Daoy (cell line): ENCODE measurements around a stretch of chr7.

DNA sequence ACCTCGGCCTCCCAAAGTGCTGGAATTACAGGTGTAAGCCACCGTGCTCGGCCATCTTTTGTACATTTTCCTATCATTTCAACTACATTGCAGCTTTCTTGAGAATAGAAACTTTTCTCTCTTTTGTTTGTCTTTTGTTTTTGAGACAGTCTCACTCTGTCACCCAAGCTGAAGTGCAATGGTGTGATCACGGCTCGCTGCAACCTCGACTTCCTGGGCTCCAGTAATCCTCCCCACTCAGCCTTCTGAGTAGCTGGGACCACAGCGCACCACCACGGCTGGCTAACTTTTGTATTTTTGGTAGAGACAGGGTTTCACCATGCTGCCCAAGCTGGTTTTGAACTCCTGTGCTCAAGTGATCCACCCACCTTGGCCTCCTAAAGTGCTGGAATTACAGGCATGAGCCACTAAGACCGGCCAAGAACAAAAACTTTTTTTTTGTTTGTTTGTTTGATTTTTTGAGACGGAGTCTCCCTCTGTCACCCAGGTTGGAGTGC, 4.9 kb downstream of the KDELR2 start:
- RAMPAGE, long total RNA: no peak

GRCh38 chr7:6641813-6642121, 4.6 kb downstream of the ZNF316 start:
- RAMPAGE, long total RNA: no peak

- RAMPAGE, long total RNA: no peak
These were observed 14.6 kb downstream of the ZNF12 start for GRCh38 chr7:6691697-6692920.

- RAMPAGE, long total RNA: no peak
These were observed 3.8 kb downstream of the ZNF12 start for GRCh38 chr7:6702802-6703502.

DNA sequence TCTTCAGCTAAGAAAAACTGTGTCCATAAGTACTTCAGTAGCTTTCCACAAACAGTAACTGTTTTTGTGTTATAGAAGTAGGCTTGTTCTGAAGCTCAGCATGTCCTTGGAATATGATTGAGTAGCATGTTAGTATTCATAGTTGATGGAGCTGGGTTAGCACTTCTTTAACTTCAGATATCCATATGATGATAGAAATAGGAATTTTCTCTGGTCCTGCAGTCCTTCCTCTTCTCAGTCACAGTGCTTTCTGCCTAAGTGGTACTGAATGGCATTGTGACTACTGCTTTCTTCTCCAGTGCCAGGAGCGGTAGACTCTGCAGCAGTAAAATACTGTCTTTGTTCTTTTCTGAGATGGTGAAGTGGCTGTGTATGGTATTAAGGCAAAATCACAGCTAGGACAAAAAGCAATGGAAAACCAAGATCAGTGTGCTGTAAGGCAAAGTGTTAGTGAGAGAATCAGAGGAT, 46.6 kb downstream of the C1GALT1 start:
- RAMPAGE, long total RNA: no peak

DNA sequence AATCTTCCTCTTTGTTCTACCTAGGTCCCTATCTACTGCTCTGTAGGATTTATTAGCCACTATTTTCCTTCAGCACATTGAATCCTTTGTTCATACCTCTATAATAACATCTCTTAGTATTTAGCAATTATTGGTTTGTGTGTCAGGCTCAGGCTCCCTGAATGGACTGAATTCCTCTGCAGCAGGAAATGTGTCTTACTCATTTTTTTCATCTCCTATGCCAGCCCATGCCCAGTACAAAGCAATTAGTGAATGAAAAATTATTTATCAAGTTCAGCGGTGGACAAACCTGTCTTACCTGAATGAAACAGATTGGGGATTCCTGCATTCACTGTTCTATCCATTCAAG, 53.7 kb downstream of the C1GALT1 start:
- RAMPAGE, long total RNA: no peak

DNA sequence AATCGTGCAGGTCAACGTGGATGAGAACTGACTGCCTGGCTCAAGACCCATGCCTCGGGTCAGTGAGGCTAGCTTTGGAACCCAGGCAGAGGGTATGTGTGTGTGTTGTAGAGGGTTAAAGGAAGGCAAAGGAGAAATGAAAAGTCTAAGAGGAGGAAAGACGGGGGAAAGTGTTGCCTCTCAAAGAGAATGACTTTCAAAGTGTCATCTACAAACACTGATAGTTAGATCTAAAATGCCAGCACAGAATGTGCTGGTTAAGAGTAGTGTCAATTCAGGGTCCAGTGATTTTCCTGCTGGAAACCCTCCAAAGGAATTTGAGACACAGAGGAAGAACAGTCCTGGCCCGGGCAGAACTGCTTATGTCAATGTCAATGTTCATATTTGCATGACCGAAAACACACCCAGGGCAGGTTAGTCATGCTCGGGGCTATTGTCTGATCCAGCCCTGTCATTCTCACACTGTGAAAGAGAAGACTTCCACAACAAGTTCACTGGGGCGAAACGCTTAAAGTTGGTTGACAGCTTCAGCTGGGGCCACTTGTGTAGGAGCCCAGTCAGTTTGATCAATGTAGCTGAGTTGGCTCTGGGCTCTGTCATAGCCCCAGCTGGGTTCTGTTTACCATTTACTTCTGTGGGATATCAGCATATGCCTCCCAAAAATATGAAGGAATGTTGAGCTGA, 139.3 kb downstream of the C1GALT1 start:
- RAMPAGE, long total RNA: no peak

DNA sequence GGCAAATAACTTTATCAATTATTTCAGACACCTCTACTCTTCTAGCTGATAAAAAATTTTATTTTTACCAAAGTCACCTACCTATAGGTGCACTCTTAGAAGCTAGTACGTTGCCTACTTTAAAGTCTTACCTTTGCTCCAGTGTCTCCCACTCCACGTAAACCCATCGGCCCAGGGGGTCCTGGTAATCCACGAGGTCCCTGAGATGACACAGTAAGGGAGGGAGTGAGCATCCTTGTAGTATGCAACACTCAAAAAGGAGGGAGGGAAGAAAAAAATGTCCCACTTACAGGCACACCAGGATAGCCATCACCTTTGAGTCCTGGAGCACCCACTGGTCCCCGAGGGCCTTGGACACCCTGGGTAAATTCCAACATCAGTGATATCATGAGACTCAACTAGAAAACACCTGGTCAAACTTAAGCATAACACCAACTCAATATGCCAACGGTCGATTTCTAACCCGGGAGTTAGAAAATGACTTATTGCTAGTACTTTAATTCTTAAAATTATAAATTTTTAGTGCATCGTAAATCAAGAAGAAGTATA, 103.3 kb downstream of the COL28A1 start:
- RAMPAGE, long total RNA: no peak

- RAMPAGE, long total RNA: no peak
These were observed 2.9 kb upstream of the MIOS start for GRCh38 chr7:7563827-7564109.

GRCh38 chr7:7699269-7699766, 19.1 kb downstream of the RPA3 start:
- RAMPAGE, long total RNA: no peak

DNA sequence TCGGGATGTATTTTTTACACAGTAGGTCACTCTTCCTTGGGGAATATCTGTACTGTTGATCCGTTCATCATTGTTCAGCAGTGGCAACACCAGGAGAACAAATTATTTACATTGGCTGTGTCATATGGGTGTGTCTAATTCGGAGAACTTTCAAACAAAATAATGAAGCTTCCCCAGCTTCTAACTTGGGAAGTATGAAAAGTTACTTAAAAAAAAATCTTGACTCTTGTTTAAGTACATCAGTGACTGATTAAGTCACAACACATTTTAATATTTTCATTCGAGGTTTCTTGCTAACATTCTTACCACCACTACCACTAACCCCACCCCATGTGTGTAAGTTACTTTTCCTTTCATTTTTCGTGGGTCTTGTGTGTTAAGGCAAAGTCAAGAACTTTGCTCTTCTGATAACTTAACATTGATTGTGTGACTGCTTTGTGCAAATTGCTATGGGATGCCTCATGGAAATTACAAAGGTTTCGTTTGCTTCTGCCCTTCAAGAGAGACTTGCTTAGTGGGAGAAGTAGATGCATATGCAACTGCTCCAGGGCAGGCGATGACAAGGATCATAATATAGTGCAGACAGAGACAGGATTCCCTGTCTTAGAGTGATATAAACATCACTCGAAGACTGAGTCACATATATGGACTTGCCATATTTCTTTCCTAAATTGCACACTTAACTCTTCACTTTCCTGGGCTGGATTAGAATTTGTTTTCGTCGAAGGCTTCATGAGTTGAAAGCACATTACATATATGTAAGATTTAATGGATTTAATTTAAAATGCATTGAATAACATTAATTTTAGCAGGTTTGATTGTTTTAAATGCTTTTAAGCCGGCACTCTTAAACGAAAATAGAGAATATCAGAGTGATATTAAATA, 43.9 kb upstream of the RPA3 start:
- RAMPAGE, long total RNA: no peak

- RAMPAGE, long total RNA: no peak
These were observed 121.4 kb upstream of the RPA3 start for GRCh38 chr7:7839707-7840274.

- RAMPAGE, long total RNA: no peak
These were observed 43.6 kb upstream of the NXPH1 start for GRCh38 chr7:8389822-8390249.

DNA sequence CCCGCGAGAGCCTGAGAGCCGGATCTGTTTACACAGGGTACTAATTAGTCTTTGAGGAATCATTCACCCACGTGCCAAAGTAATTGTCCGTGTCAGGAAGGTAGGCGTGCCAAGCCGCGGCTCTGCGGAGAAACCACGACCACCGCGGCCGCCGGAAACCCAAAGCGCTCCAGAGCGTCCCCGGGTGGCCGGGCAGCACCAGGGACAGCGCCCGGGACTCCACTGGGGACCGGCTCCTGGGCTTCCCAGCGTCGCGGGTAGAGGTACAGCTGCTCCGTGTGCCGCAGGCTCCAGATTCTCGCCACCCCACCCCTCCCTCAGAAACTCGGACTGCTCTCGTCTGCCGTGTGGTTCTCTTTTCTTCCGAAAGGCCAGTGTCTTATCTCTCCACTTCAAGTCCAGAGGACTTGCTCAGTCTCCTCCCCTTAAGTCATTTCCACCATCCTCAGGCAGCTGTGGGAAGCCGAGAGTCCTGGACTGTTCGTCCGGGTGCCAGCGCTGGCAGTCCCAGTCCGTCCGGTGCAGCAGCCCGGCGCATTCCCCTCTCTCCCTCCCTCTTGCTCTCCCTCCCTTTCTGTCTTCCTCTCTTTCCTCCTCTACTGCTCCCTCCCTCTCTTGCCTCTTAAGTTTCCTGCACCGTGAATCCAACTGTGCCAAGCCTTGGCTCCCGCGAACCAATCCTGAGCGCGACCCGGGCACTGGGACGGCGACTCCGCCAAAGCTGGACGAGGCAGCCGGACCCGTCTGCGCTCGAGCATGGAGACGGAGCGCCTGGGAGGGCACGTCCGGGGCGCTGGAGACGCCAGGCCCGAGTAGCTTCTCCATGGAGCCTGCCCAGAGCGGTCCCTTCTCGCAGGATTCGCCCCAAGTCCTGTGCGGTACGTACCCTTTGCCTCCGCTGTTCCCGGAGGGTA, 726 bp downstream of the NXPH1 start:
- RAMPAGE, long total RNA: no peak

- RAMPAGE, long total RNA: no peak
These were observed 9.4 kb downstream of the NXPH1 start for GRCh38 chr7:8442477-8443449.

GRCh38 chr7:8635738-8636072, 202.3 kb downstream of the NXPH1 start:
- RAMPAGE, long total RNA: no peak

DNA sequence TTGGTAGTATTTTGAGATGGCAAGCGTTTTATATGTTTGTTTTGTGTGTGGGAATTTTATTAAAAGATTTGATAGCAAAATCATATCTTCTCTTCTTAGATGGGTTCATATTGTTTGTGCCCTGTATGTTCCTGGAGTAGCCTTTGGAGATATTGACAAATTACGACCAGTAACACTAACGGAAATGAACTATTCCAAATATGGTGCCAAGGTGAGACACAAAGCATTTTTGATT, 49.0 kb downstream of the PHF14 start:
- RAMPAGE, long total RNA: no peak

GRCh38 chr7:11195322-11195840, 221.7 kb downstream of the PHF14 start:
- RAMPAGE, long total RNA: no peak

DNA sequence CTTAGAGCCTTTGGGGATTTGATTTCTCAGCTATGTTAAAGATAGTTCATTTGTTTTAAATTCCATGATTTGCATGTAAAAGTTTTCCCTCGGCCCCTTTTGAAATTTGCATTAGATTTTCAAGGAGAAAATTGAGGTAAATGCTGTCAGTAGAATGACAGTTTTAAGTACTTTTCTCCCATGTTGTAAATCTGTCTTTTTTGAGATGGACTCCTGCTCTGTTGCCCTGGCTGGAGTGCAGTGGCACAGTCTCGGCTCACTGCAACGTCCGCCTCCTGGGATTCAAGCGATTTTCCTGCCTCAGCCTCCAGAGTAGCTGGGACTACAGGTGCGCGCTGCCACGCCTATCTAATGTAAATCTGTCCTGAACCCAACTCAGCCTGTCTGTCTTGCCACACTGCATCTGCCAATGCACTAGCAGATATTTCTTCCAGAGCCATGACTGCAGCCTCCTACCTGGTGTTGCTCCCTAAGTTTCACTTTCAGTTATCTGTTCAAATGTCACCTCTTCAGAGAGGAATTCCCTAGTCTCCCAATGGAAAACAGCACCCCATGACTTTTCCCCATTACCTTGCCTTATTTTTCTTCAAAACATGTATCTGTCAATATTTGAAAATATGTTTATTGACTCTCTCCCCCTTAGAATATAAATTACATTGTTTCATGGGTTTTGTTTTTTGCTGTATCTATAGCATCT, 264.1 kb downstream of the PHF14 start:
- RAMPAGE, long total RNA: no peak

DNA sequence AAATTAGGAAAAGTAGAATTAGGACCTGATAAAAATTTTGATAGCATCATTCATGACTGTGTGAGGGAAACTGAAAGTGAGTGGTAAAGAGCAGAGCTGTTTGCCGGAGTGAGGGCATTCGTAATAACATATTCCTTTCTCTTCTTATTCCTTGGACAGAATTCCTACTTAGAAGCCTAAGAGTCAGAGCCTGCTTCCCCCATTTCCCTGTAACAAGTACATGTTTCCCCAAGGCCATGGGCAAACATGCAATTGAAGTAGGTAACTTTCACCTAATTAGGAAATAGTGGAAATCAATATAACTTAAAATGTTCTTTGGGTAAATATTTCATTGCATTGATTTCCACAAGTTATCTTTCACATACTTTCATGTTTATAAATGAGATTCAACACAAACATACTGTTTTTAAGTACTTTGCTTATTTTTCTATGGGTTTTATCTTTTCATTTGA, 309.9 kb downstream of the THSD7A start:
- RAMPAGE, long total RNA: no peak